Pulmonary artery (tissue), 1 donor: ENCODE measurements around the genes PAWR, PPP1R12A and PTPRQ.

DNA sequence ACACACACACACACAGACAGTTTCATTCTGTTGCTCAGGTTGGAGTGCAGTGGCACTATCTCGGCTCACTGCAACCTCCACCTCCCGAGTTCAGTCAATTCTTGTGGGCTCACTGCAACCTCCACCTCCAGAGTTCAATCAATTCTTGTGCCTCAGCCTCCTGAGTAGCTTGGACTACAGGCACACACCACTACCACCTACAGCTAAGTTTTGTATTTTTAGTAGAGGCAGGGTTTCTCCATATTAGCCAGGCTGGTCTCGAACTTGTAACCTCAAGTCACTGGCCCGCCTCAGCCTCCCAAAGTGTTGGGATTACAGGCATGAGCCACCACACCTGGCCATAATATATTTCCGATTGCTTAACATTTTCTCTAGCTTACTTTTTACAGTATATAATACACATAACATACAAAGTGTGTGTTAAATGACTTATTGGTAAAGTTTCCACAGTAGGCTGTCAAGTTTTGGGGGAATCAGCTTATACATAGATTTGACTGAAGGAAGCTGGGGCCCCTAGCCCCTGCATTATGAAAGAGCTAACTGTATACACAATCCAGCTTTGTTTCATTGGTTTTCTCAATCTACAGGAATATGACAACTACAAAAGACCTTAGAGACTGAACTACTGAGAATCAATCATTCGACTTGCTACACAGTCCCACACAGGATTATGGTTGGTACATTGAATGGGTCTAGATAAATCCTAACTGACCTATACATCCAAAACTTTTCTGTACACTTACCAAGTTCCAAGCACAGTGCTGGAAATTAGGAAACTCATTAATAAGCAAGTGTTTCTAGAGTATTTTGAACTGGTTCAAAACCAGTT, 43.7 kb downstream of the NAP1L1 start:
- PRO-cap = no peak

DNA sequence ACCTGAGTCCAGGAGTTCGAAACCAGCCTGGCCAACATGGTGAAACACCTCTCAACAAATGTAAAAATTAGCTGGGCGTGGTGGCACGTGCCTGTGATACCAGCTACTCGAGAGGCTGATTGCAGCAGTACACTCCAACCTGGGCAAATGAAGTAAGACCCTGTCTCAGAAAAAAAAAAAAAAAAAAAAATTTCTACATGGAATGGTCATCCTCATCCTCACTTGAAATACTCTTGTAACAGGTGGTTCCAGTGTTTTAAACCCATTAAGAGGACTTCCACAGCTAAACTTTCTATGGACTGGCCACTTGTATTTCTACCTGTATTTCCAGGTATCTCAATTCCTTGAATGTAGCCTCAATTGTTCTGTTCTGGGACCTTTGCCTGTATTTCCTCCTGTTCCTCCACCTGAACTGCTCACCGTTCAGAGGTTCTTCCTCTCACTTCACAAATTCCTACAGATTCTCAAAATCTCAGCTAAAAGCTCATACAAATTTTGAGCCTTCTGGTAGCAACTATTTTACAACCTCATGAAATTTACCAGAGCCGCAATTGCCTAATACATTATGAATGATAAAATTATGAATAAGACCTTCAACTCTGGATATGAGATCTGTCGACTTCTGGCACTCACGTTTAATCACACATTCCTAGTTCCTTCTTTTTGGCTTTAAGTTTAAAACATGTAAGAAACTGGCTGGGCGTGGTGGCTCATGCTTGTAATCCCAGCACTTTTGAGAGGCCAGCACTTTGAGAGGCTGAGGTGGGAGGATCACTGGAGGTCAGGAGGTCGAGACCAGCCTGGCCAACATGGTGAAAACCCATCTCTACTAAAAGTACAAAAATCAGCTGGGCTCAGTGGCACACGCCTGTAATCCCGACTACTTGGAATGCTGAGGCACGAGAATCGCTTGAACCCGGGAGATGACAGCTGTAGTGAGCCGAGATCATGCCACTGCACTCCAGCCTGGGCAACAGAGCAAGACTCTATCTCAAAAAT, 40.9 kb downstream of the NAP1L1 start:
- PRO-cap = no peak

GRCh38 chr12:76467566-76468340, 91.8 kb downstream of the OSBPL8 start:
- PRO-cap = no peak

DNA sequence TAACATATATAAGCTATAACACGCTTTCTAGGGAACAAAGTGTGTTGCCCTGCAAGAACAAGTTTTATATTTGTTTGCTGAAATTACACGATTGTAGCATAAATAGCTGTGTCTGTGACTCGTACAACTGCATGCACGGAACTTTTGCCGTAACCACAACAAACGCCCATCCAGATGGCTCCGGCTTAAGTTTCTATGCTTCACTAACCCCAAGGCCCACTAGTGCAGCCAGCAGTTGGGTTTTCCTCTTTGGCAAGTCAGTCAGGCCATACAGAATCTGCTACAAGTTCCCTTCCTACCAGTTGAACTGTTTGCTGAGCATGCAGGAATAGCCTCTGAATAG, 12.1 kb downstream of the CSRP2 start:
- PRO-cap = no peak

GRCh38 chr12:77122255-77122817, 57.0 kb upstream of the E2F7 start:
- PRO-cap = no peak

DNA sequence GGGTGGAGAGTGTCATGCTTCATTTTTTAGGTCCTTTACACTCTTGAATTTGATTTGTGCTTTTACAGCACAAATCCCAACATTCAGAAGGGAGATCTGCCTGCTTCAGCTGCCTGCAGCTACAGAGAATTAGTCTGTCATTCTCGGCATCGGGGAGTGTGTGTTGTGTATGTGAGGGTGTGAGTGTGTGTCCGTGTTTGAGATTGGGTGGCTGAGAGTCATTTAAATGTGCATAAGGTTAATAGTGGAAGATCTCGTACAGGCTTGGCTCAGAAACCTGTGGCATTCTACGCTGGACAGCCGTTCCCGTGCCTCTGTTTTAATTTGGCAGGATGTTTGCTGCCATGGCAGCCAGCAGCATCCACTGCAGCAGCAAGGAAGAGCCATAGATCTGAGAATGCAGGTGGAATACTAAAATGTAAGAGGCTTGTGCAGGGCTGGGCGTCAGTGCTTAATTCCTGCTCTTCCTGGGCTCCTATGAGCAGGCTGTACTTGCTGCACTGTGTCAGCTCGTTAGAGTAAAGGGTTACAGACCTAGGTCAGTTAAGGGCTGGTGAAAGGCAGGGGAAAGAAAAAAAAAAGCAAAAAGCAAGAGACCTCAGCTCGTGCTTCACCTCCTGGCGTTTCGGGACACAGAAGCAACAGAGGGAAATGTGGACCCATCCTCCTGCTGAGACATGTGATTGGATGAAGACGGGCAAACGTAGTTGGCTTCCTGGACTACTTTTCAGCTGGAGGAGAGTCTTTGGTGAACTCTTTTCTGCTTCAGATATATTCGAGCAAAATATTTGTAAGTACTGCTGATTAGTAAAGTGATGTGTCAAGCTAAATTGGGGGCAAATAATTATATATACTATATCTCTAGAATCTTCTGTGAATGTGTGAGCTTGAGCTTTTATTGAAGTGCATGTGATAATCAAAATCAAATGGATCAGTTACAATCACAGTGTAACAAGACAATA, 205.5 kb downstream of the NAV3 start:
- PRO-cap = no peak

- PRO-cap = no peak
These were observed 138.7 kb downstream of the PAWR start for GRCh38 chr12:79551892-79552541.

GRCh38 chr12:79566242-79566850, 124.4 kb downstream of the PAWR start:
- PRO-cap = no peak

- PRO-cap = bidirectional peak, plus-strand start at chr12:79691232, minus-strand start at chr12:79690964; bidirectional peak, plus-strand start at chr12:79691573, minus-strand start at chr12:79691352
These were observed at the start of gene PAWR for GRCh38 chr12:79690831-79691639. Gene PAWR (minus strand): TSS chr12:79690964.

GRCh38 chr12:79934691-79935649, at the start of gene PPP1R12A:
Gene PPP1R12A (minus strand): TSS chr12:79935097.
- PRO-cap = bidirectional peak, plus-strand start at chr12:79935357, minus-strand start at chr12:79935133

GRCh38 chr12:80186496-80187296, 87.4 kb downstream of the OTOGL start:
- PRO-cap = no peak

DNA sequence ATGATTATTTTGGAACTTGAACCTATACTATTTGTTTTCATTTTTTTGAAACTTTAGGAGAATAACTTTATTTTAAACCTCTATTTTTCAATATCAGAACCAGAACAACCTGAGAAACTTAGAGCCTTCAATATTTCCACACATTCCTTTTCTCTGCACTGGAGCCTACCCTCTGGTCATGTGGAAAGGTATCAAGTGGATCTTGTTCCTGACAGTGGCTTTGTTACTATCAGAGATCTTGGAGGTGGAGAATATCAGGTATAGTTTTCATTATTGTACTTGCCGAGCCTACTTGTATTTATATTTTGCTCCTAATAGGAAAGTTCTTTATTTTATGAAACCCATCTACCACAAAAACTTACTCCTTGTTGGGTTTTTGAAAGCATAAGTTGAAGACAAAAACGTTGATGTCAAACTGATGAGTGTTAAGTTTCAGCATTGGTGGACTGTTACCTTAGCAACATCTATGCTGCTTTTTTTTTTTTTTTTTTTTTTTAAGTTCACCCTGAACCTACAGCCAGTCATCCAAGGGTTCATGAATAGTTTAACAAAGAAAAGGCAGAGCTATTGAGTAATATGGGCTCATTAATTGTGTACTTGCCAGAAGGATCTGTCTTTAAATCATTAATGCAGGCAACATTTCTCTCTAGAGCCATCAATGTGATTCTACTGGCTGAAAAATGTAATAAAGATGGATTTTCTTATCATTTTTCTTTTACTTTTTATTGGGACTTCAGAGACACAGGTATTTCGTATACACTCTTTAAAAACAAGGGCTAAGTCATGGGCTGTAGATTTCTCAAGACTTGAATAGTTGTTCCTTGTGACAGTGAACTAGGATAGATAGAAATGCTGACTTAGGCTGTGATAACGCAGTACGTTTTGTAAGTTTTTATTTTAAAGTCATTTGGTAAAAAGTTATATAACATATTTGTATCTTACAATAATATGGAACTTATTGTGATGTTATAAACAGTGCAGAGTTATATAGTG, at the start of gene PTPRQ:
Gene PTPRQ, plus strand, starts transcription at position 581 of the 993 bp plus-strand sequence.
- PRO-cap = no peak

DNA sequence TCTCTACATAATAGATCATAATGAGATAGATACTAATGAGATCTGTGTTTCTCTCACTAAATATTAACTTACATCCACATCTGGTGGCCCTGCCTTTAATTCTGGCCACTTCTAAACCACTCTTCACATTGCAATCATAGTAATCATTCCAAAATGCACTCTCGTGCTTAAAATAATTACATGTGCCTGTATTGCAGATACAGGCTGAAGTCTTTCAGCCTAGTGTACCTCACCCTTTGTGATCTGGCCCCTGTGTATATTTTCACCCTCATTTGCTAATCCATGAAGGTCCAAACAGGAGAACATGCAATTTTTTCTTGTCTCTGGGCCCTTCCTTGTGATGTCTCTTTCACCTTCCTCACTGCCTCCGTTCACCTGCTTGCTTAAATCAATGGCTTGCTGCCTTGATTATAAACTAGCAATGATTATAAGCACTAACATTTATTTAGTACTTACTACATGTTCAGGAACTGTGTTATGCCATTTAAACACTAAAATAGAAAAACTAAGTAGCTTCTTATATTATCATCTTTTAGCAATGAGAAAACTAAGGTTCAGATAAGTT, 107.9 kb downstream of the LIN7A start:
- PRO-cap = no peak

GRCh38 chr12:80936130-80937412, 1.2 kb downstream of the LIN7A start:
- PRO-cap = no peak

GRCh38 chr12:81083742-81084569, 6.1 kb downstream of the ACSS3 start:
- PRO-cap = no peak

- PRO-cap = unidirectional peak, minus-strand start at chr12:81758654
These were observed 759 bp downstream of the PPFIA2 start for GRCh38 chr12:81758158-81759023.

- PRO-cap = no peak
These were observed 162.8 kb upstream of the TMTC2 start for GRCh38 chr12:82523849-82524332.

- PRO-cap = no peak
These were observed 52.0 kb upstream of the TMTC2 start for GRCh38 chr12:82634704-82635103.

DNA sequence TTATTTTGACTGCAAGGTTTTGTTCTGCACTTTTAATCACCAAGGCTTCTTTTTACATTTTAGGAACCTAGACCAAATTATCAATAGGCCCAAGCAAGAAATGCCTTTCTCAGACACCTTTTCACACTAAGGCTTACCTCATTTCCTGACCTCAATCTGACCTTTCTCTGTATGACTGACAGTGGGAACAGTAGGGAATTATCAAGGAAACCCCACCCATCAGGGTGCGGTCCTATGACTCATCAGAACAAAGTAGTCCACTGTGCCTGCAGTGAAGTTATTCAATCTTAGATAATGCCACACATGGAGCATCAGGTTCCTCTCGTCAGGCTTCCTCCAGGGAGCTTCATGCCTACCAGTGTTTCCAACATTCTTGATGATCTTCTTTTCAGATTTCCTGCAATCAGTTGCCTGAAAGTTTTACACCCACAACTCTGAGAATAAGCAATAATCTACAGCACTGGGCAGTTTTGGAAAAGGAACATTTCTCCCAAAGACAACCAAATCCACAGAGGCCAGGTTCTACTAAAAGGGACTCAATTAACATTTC, 36.0 kb upstream of the TMTC2 start:
- PRO-cap = no peak

DNA sequence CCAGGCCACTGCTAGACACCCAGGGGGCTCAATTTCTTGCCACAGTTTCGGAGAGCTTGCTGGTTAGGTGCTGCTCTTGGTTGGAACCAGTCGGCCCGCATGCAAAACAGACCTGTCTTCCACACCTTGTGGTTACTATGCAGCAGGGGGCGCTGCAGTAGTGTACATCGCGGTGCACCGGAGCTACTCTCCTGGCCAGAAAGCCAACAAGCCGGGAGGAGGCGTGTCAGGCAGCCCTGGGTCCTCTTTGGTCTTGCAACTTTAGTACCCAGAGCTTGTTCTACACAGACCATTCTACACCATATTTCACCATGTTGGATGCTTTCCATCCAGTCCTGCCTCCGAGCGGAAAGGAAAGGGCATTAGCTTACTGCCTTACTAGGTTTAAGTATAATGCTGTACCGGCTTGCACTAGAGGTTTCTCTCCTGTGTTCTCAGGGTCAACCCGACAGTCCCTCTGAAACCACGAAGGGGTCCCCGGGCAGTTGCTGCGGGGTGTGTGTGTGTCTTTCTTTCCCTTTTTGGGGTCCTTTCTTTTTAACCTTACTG, 908 bp upstream of the TMTC2 start:
- PRO-cap = no peak